Diencephalon (tissue), 2 donors: ENCODE results near the gene ZNF77.

GRCh38 chr19:2944254-2945078 lies at the start of gene ZNF77:
ZNF77 (minus strand) TSS chr19:2944971.
- RAMPAGE, long total RNA: start-site peak on the minus strand at chr19:2944915-2944941, 60 and 59 reads in 2 replicates

- RAMPAGE, long total RNA: no peak
These were observed 8.3 kb upstream of the TLE6 start for GRCh38 chr19:2968906-2969564.

DNA sequence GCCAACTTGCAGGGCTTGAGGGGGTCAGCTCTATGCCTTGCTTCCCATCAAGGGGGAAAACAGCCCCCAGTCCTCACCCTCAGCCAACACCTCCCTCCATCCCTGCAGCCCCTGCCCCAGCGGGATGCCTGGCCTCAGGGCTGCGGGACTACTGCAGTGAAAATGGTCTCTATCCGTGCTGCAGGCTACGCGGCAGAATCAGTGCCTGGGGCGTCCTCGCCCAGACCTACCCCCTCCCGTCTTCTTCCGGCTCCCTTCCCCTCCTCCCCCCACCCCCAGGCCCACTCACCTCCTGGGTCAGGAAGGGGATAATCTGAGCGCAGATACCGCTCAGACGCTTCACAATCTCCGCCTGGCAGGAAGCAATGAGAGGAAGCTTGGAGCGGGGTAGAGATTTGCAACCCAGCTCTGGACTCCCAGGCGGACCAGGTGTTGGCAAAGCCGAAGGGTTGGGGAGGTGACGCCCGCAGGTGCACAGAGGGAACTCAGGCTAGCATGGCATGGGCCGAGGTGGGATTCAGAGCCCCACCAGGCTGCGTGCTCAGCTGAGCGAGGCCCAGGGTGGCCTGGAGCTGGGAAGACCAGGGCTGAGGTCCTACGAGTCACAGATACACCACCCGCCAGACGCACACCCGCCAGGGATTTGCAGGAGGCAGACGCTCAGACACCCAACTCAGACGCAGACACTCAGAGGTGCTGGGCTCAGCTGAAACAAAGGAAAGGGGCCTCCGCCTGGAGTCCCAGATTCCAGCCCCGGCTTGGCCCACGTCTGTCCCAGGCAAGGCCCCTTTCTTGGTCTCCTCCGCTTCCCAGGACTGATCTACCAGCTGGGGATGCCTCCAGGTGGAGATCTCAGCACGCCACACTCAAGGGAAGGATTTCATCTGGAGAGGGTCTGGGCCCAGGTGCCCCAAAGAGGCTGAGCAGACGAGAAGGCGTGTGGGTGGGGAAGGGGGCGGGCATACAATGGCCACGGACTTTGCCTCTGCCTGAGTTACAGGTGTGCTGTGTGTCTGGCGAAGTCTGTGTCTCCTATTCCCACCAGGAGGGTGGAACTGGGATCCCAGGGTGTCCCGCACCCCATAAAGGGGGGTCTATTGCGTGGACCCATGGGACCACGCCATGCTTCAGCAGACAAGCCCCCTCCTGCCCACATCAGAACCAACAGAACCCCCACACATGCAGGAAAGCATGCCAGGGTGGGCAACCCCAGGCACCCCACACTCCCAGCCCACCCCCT lies 3.9 kb downstream of the TLE2 start:
- RAMPAGE, long total RNA: no peak

GRCh38 chr19:3046059-3046518 lies 16.2 kb downstream of the TLE5 start:
- RAMPAGE, long total RNA: no peak

- RAMPAGE, long total RNA: no peak
These were observed 7.2 kb downstream of the TLE5 start for GRCh38 chr19:3054941-3055579.

DNA sequence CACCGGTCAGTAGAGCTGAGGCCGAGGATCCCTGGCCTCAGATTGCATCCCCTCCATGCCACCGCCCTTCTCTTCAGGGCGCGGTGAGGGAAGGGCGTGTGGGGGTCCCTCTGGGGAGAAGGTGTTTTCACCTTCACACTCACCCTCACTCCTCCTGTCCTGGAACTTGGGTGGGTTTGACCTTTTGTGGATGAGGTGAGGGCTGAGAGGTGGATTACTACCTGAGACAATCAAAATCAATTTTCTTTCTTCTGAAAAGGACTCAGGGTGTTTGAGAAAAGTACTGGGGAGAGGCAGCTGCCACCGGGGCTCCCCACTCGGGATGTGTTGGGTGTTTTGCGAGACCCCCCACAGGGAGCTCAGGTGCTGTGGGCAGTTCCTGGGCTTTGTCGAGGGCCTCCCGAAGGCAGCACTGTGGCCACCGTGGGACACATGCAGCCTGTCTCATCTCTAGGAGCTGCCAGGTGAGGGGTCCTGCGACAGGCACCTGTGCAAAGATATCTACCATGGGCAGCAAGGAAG lies 13.7 kb downstream of the GNA11 start:
- RAMPAGE, long total RNA: no peak

- RAMPAGE, long total RNA: no peak
These were observed 10.2 kb downstream of the GNA15 start for GRCh38 chr19:3145829-3146587.

DNA sequence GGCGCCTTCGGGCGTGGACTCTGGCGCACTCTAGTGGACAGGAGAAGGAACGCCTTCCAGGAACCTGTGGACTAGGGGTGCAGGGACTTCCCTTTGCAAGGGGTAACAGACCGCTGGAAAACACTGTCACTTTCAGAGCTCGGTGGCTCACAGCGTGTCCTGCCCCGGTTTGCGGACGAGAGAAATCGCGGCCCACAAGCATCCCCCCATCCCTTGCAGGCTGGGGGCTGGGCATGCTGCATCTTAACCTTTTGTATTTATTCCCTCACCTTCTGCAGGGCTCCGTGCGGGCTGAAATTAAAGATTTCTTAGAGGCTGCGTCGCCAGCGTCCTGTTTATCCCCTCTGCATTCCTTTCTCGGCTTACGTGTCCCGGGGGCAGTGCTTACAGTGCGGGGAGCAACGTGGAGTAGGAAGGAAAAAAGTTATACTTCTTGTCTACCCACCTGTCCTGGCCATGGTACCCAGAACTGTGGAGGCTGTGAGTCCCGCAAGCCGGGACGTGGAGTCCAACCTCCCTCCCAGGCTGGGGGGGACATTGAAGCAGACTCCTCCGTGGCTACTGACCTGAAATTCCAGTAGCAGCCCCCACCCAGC lies 15.0 kb upstream of the S1PR4 start:
- RAMPAGE, long total RNA: no peak

DNA sequence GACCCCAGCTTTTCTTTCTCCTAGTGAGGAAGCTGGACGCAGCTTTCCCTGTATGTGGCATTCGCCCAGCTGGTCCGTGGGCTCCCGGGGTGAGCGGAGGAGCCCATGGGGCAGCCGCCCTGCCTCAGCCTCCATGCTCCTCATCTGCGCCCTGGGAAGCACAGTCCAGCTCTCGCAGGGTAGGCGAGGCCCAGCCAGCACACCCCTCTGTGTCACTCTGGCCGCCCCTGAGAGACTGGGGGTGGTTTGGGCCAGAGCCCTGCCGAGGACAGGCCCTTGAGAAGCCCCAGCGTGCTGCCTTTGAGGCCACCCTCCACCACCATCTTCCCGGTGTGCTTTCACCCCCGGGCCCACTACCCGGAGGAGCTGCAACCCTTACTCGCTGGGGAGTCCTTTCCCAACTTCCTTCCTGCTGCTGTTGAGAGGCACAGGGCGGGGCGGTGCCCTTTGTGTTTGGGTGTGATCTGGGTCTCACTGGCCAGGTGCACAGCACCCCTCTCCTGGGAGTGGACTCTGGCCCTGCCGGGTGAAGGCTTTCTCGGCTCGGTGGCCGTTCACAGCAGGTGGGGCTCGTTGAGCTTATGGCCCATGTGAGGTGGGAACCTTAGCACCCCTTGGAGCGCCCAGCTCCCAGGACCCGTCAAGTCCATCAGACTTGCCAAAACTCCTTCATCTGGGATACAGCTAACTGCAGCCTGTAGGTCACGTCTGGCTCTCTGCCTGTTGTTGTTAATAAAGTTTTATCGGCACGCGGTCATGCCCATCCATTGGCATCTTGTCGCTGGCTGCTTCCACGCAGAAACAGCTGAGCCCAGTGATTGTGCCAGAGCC lies 3.1 kb downstream of the NCLN start:
- RAMPAGE, long total RNA: no peak

DNA sequence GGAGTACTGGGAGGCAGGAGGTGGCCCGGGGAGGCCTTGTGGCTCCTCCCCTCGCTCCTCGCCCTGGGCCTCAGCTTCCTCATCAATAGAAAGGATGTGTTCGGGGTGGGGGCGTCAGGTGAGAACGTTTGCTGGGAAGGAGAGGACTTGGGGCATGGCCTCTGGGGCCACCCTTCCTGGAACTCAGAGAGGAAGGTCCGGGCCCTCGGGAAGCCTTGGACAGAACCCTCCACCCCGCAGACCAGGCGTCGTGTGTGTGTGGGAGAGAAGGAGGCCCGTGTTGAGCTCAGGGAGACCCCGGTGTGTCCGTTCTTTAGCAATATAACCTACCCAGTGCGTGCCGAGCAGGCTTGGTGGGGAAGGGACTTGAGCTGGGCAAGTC lies 15.8 kb upstream of the CELF5 start:
- RAMPAGE, long total RNA: no peak

- RAMPAGE, long total RNA: no peak
These were observed 2.2 kb upstream of the NFIC start for GRCh38 chr19:3363884-3364855.

GRCh38 chr19:3367955-3368801 lies 1.8 kb downstream of the NFIC start:
- RAMPAGE, long total RNA: no peak

DNA sequence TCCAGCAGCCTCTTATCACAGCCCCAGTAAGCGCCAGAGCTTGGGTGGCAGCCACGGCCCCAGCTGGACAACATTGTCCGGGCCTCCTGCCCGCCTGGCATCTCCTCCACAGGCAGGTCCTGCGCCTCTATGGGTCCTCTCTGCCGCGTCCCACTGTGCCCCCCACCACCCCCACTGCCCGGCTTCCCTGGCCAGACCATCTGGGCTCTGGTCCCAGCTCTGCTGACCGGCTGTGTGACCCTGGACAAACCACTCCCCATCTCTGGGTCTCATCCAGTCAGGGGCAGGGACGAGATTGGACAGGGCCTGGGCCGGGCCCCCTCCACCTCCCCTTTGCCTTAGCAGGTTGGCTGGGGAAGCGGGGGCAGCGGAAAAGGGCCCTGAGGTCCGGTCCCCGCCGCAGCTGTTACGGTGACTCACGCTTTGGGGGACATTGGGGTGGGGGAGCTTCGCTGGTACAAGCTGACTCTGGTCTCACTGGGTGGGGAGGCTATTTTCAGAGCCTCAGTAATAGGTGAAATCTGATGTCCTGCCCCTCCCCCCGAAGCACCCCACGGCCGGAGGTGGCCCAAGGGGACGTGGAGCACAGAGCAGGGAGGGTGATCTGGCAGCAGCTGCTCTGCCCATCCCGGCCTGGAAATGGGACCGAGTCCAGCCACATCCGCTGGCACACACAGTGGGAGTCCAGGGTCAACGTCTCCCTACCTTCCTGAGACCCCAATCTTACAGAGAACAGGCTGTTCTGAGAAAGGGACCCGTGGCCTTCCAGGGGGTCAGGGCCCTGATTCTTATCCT lies 9.0 kb downstream of the NFIC start:
- RAMPAGE, long total RNA: no peak

GRCh38 chr19:3389851-3390760 lies 23.7 kb downstream of the NFIC start:
- RAMPAGE, long total RNA: no peak

DNA sequence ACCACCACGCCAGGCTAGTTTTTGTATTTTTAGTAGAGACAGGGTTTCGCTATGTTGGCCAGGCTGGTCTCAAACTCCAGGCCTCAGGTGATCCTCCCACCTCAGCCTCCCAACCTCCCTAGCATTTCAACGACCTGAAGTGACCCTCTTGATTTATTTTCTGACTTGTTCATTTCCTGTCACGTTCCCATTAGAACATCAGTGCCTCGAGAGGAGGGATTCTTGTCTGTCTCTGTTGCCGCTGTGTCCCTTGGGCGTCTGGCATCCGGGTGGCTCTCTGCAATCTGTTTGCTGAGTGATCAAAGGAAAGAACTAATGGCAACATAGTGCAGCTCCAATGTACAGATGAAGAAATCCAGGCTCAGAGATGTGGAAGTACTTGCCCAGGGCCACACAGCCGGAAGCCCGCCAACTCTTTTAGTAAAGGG lies 47.4 kb downstream of the NFIC start:
- RAMPAGE, long total RNA: no peak

GRCh38 chr19:3434692-3435691 lies 45.3 kb downstream of the SMIM24 start:
- RAMPAGE, long total RNA: no peak

GRCh38 chr19:3453987-3454744 lies 26.2 kb downstream of the SMIM24 start:
- RAMPAGE, long total RNA: no peak

- RAMPAGE, long total RNA: no peak
These were observed 20.8 kb downstream of the SMIM24 start for GRCh38 chr19:3459279-3460081.

DNA sequence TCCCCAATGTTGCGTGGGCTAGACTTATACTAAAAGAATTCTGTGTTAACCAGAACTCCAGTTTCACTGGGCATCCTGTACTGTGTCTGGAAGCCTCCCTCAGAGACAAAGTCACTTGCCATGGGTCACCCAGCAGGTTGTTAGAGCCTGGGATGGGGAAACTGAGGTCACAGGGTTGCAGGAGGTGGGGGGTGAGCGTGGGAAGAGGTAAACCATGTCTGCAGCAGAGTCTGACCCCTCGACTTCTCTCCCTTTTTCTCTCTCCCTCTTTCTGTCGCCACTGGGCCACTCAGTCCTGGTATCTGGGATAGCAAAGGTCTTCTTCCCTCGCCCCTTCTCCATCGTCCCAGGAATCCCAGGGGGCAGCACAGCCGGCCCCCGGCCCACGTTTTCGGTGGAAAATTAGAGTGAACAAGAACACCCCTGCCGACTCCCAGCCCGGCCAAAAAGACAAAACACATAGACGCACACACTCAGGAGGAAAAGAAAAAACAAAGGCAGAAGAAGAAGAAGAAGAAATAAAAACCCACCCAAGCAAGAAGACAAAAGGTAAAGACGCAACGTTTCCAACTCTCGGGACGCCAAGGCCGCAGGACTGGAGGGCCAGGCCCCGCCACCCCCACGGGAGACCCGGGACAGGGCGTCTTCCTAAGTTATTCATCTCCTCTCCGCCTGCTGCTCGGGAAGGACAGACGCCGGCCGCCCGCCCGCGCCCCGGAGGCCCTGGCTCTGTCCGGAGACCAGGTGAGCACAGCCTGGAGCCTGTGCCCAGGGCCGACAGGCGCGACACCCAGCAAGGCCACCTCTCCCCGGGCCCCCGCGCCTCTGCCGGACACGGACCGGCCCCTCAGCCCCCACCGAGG lies 17.6 kb downstream of the SMIM24 start:
- RAMPAGE, long total RNA: no peak

- RAMPAGE, long total RNA: no peak
These were observed 4.8 kb downstream of the FZR1 start for GRCh38 chr19:3510909-3511254.